Neuron (in vitro differentiated cells): ENCODE measurements around a stretch of chr20.

GRCh38 chr20:3688903-3690185 is 7.5 kb upstream of the ADAM33 start:
- PRO-cap = no peak

DNA sequence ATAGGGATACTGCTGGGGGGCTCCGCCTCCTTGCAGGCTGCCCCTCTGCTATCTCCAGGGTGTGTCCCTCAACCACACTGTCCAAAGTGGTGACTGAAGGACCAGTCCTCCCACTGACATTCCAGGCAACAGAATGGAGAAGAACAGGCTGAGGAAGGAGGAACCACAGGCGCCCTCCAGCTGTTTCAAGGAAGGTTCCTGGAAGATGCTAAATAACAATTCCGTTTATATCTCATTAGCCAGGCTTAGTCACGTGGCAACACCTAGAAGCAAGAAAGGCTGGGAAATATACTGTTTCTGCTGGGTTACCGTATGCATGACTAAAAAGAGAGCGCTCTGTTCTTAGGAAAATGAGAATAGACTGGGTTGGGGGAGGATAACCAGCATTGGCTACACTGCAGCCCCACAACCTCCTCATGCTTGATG is 4.8 kb upstream of the HSPA12B start:
- PRO-cap = no peak

GRCh38 chr20:3766865-3767478 is 581 bp downstream of the ADISSP start:
- PRO-cap = no peak

- PRO-cap = no peak
Observed at GRCh38 chr20:3875059-3875802, 14.0 kb upstream of the PANK2 start.

DNA sequence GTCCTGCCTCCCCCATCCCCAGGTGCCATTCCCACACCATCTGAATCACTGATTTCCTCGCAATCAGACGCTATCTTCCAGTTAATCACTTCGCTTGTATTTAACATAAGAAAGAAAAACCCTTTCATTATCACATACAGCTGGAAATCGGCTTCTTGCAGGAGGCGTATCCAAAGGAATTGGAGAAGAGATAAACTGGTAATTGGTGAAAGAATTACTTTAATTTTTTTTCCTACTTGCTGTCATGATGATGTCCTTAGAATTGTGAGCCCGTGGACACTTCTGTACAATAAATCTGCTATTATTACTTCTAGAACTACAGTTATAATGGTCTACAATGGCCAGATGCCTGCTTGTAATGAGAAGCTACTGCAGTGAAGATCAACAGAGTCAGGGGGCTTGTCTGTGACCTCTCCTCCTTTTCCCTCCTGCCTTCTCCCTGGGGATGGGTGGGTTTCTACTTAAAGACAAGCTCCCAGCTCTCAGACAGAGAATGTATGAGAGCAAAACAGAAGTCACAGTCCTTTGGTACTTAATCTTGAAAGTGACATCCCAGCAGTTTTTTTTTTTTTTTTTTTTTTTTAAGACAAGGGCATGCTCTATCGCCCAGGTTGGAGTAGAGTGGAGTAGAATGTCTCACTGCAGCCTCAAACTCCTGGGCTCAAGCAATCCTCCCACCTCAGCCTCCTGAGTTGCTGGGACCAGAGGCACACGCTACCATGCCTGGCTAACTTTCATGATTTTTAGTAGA is 13.2 kb upstream of the PANK2 start:
- PRO-cap = no peak

DNA sequence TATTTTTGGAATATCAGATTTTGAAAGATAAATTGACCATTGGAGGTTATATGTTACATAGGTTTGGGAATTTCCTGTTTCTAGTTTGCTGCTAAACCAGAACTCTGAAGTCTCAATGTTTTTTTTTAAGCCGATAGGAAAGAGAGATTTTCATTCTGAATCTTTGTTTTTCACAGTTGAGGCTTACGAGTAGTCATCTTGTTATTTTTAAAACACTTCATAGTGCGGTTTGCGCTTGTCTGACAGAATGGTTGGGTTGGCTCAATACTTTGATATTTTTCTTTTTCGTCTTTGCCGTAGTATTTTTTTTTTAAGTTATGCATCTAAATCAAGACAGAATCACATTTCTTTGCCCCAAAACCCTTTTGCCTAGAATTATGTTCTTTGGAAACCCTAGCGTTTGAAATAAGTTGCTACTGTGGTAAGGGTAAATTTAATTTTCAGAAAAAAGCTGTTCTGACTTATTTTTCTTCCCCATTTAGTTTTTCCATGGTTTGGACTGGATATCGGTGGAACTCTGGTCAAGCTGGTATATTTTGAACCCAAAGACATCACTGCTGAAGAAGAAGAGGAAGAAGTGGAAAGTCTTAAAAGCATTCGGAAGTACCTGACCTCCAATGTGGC is 18.4 kb downstream of the PANK2 start:
- PRO-cap = no peak

DNA sequence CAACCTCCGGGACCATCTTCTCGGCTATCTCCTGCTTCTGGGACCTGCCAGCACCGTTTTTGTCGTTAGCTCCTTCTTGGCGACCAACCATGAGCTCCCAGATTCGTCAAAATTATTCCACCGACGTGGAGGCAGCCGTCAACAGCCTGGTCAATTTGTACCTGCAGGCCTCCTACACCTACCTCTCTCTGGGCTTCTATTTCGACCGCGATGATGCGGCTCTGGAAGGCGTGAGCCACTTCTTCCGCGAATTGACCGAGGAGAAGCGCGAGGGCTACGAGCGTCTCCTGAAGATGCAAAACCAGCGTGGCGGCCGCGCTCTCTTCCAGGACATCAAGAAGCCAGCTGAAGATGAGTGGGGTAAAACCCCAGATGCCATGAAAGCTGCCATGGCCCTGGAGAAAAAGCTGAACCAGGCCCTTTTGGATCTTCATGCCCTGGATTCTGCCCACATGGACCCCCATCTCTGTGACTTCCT is 8.5 kb upstream of the RNF24 start:
- PRO-cap = no peak

DNA sequence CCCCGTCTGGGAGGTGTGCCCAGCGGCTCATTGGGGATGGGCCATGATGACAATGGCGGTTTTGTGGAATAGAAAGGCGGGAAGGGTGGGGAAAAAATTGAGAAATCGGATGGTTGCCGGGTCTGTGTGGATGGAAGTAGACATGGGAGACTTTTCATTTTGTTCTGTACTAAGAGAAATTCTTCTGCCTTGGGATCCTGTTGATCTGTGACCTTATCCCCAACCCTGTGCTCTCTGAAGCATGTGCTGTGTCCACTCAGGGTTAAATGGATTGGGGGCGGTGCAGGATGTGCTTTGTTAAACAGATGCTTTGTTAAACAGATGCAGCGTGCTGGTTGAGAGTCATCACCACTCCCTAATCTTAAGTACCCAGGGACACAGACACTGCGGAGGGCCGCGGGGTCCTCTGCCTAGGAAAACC is 18.2 kb upstream of the RNF24 start:
- PRO-cap = bidirectional peak, plus-strand start at position 259 of the sequence, minus-strand start at position 236 of the sequence

GRCh38 chr20:4112601-4112920 is 36.1 kb upstream of the SMOX start:
- PRO-cap = no peak

DNA sequence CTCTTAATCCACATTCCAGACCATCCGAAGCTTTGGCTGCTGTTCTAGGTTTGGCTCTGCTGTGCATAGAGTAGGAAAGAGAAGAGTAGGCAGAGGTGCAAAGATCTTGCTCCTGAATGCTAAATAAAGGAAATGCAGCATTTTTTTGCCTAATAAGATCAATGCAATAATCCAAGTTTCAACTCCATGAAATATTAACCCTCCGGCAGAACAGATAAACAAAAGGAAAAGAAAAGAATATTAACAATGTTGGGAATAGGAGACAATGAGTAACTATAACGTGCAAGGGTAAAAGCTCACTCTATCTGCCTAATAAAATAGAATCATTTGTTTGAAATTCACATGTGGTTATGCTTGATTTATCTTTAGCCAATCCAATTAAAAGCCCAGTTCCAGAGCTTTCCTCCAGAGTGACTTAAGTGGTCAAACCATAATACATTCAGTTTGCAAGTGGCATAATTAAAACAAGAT is 216.2 kb upstream of the PRNP start:
- PRO-cap = no peak

GRCh38 chr20:4507182-4507798 is 179.0 kb upstream of the PRNP start:
- PRO-cap = no peak

GRCh38 chr20:4689022-4689406 is 2.8 kb downstream of the PRNP start:
- PRO-cap = no peak

DNA sequence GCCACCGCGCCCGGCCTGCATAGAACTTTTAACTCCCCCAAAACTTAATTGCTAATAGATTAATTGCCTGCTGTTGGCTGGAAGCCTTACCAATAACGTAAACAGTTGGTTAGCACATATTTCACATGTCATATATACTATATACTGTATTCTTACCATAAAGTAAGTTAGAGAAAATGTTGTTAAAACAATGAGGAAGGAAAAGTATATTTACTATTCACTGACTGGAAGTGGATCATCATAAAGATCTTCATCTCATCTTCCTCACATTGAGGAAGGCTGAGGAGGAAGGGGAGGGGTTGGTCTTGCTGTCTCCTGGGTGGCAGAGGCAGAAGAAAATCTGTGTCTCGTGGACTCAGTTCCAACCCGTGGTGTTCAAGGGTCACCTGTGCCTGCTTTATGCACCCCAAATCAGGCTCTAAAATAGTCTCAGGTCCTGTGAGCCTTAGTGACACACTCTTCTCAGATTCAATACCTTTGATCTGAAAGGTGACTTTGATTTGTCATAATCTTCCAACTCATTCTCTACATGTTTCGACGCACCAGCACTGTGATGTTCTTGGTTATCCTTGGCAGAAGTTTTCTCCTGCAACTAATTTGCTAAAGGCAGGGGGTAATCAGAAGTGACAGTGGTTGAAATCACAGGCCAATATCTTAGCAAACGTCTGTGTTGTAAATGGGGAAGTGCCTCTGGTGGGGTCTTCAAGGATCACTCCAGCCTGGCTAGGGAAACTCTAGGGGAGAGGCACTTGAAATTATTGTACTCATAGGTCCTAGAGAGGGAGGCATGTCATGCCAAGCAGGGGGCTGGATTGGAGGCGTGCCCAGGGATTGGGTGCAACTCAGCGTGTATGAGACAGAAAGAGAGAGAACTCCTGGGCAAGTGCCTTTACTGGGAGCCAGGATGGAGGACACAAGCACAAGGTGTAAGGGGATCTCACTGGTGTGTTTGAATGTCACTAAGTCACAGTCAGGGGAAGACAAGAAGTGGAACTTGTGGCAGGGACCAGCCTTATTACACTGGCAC is 16.3 kb downstream of the PRNP start:
- PRO-cap = no peak

- PRO-cap = no peak
Observed at GRCh38 chr20:4811216-4812266, 11.9 kb downstream of the RASSF2 start.

GRCh38 chr20:4912505-4912824 is 88.8 kb downstream of the SLC23A2 start:
- PRO-cap = no peak

DNA sequence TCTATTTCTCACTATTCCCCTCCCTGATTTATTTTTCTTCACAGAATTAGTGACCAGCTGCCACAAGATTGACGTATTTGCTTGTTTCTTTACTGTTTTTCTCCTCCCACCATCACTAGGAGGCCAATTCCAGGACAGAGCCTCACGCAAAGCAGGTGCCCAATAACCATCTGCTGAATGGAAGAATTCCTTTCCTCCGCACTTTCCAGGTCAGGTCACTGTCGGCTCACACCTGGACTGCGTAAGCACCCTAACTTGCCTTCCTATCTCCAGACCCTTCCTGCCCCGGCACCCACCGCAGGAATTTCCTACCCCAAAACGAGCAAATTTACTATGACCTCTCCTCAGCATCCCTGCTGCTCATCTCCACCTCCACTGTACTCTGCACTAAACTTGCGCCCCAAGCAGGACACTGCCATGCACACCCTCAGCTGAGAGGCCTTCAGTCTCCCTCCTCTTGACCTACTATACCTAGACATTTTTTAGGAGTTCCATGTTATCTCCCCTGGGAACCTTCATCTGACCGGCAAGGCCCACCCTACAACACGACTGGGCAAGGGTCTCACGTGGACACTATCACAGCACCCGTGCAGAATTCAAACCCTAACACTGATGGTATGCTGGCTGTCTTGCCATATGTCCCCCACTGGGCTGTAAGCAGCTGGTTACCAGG is 75.8 kb downstream of the SLC23A2 start:
- PRO-cap = no peak

DNA sequence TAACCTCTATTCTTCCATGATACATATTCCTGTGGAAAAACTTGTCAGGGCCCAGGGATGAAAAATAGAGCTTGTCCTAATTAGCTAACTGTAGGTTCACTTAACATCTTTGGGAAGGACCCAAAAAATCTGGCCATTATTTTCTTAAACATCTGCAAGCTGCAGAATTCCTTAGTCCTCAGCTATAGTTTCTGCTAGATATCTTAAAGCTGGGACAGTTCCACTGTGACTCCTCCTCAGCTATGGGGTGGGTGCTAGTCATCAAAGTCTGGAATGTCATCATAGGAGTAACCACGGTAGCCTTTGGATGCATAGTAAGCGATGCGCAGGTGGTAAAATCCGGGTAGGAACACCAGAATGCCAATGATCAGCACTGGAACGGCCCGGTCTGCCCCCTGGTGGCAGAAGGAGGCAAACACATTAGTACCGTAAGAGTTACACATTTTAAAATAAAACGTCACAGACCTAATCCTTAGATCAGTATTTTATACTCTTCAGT is 12.3 kb downstream of the TMEM230 start:
- PRO-cap = no peak

DNA sequence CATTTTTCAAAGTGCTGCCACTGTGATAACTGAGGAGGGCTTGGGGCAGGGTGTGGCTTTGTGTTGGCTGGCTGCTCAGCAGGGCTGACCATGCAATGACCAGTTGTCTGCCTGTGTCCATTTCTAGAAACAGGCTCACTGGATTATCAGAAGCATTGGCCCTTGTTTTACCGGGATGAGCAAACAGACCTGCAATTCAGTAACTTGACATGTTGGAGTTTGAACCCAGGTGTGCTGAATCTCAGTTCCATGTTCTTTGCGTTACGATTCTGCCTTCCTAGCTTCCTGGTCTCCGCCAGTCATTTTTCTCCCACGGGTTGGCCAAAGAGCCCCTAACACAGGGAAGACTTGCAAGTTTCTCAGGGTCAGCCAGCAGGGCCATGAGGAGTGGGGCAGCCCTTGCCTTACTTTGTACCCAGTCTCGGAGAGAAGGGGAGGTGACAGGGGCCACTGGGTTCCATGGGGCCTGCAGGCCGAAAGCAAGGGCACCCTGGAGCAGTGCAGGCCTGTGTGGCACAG is 23.4 kb downstream of the CDS2 start:
- PRO-cap = no peak

- PRO-cap = no peak
Observed at GRCh38 chr20:5543309-5543840, 67.4 kb downstream of the GPCPD1 start.

DNA sequence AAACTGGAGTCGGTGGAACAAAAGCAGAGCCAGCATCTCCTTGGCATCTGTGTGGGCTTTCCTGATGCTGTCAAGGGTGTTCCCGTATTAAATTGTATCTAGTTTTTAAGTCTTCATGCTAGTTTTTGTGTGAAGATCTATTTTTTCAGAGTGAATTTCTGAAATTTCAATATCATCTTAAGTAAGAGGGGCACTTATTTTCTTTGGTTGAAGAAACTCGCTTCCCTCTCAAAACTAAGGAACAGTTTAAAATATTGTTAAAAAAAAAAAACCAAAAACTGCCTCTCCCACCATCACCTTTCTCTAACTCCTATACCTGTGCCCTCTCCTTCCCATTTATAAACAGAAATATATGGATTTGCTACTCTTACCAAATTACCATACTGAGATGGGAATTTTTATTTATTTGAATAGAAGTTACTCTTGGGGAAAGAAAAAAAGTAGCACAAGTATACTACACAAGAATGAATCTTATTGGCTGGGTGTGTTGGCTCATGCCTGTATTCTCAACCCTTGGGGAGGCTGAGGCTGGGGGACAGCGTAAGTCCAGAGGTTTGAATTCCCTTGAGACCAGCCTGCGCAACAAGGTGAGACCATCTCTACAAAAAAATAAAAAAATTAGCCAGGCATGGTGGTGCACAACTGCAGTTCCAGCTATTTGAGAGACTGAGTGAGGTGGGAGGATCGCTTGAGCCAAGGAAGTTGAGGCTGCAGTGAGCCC is 46.6 kb downstream of the GPCPD1 start:
- PRO-cap = no peak